ENCODE data around the gene PLCL2.

DNA sequence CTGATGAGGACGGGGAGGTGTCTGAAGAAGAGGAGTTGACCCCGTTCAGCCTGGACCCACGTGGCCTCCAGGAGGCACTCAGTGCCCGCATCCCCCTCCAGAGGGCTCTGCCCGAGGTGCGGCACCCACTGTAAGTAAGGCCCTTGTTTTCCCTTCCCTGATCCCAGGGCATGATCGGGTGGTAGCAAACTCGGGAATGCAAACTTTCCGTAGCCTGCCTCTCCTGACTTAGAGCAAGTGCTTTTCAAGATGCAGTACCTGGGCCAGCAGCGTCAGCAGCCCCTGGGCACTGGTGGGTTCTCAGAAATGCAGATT is 1.0 kb downstream of the GALNT15 start:
- RRBS, 2 experiments: no CpG with 5 or more reads among the region's 10 CpGs

GRCh38 chr3:16307157-16307697 is 42.2 kb downstream of the OXNAD1 start:
- RRBS, 2 experiments: no CpG with 5 or more reads among the region's 5 CpGs

DNA sequence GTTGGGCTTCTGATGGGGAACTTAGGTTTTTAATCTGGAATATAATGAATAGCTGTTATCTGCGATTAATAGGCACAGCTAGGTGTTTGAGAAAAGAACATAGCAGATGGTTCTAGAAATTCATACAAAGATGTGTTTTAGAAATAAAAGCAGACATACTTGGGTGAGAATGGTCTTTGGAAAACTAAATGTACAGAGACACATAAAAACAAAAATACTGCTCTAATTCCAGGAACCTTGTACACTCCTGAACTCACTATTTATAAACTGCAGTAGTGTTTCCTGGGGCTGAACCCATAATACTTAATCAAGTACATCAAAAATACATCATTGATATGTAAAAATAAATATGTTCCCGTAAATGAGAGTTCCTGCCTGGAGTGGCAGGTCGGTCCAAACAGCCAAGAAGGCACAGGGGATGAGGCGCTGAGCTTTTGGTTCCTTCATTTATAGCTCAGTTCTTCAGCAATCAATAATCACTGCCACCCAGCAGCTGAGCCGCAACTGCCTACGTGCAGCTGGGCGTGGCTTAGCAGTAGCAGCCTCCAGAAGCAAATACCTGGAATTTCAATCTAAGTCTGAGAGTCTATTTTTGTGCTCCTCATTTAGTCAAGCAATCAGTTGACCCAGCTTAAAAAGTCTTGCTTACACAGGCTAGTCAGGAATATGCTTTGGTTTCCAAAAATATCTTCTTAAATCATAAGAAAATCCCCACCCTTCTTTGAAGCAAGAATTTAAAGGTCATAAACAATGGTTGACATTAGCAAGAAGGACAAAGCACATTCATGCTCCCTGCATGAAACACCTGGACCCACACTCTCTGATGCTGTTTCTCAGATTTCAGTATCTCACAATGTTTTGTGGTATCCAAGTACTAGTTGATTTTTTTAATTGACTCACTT is 105.7 kb downstream of the OXNAD1 start:
- RRBS, 2 experiments: no CpG with 5 or more reads among the region's 7 CpGs

- RRBS, 2 experiments: no CpG with 5 or more reads among the region's 2 CpGs
Measured at GRCh38 chr3:16439090-16439551, 74.4 kb downstream of the RFTN1 start.

DNA sequence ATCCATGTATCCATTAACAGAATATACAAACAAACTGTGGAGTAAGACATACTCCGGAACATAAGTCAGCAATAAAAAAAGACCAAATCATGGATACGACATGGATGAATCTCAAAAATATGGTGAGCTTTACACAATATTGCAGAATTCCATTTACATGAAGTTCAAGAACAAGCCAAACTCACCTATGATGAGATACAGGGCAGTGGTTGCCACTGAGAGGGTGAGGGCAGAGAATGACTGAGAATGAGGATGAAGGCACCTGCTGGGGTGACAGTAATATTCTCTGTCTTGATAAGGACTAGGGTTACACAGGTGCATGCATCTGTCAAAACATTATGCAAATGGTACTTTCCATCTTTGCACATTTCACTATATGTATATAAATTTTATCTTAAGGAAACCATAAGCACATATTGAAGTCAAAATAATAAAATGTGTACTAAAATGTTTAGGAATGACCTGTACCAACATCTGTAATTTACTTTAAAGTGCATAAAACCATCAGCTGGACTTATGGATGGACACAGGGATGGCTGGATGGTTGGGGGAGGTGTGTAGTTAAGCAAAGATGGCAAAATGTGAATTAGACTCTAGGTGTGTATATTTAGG is 2.5 kb downstream of the RFTN1 start:
- RRBS, 2 experiments: no CpG with 5 or more reads among the region's 2 CpGs

DNA sequence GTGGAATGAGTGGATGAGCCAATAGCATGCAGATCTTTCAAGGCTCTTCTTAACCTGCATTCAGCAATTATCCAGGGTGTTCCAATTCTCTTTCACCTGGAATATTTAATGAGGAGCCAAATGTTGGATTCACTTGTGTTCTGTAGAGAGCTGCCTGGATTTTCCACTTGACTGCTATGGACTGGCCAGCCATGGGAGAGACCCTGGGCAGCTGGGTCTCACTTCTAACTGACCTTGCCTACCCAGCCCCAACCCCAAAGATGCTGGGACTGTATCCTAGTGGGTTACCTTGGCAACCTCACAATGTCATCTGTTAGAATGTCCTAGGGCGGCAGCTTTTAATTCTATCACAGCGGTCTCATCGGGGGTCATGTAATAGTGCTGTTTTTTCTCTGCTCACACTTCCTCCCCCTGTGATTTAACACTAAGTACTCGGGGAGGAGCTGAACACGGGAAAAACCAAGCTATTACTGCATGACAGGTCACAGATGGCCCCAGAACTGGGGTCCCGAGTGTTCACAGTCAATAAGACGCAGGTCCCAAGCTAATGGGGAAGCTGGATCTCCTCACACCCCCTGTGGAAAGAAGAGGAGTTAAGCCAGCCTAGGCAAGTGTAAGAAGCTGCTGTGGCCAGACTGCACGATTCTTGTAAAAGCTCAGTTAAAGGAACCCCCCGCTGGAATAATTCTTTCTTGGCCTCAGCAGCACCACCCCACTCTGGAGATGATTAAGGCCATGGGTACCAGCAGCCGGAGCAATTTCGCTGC is 2.3 kb upstream of the RFTN1 start:
- RRBS, 2 experiments: no CpG with 5 or more reads among the region's 11 CpGs

DNA sequence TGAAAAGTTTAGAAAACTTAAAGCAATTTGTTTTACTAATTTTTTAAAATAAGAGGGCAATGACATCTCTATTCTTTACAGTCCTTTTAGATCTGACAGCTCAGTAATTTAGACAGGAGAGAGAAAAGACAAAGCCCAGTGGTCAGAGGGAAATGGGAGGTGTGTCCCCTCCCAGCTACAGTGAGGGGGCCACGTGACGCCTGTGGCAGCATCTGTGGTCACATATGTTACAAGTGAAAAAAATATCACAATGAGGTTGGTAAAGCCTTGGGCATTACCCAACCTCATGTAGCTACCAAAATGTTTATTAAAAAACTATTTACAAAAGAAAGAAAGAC is 42.9 kb upstream of the PLCL2 start:
- RRBS, 2 experiments: no CpG with 5 or more reads among the region's 2 CpGs

GRCh38 chr3:16884600-16885066 is at the start of gene PLCL2:
Gene PLCL2 (plus strand): TSS chr3:16884955.
- RRBS, 2 experiments: 1 to 2% methylated on average over 16 of the region's 63 CpGs

DNA sequence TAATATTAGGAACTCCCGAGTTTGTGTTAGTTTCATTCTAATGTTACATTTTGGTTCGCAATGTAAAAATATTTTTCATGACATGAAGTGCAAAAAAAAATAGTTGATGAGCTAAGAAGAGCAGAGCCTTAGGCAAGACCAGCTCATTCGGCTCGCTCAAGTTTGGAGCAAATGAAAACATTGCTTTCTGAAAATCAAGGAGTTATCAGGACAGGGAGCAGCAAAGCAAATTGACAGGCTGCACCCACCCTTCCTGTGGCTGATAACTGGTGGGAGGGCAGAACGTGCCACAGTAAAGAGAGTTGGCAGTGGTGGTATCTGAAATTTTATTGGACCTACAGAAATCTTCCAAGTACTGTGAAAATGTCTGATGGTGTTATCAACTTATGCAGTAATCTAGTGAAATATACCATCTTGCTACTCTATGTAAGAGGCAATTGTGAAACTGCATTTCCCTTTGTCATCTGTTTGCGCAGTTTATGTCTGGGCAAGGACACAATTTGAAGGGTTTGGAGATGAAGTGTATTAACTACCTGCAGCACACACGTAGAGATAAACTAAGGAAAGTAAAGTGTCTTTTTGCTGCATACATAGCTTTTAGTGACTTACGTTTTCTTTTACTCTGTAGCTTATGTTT is 1.5 kb downstream of the PLCL2 start:
- RRBS, 2 experiments: no CpG with 5 or more reads among the region's 8 CpGs

- RRBS, 2 experiments: no CpG with 5 or more reads among the region's 4 CpGs
Measured at GRCh38 chr3:17090117-17090645, 205.4 kb downstream of the PLCL2 start.

GRCh38 chr3:17740607-17741277 is 1.7 kb downstream of the TBC1D5 start:
- RRBS, 2 experiments: no CpG with 5 or more reads among the region's 5 CpGs

DNA sequence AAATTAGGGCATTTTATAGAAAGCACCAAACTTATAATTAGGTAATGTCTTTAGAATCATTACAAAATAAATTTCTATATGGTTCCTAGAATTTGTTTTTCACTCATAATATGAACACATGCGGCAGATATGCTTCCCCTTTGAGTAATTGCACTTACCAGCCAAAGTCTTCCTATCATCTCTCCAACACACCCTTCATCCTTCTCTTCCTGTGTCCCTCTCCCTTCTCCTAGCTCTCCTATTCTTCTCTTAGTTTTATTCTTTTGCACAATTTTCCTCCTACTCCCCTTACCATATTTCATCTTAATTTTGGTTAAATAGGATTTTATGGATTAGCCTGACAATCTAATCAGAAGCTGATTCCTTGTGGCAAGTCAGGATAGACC is 84.1 kb downstream of the SATB1 start:
- RRBS, 2 experiments: no CpG with 5 or more reads among the region's 1 CpG

DNA sequence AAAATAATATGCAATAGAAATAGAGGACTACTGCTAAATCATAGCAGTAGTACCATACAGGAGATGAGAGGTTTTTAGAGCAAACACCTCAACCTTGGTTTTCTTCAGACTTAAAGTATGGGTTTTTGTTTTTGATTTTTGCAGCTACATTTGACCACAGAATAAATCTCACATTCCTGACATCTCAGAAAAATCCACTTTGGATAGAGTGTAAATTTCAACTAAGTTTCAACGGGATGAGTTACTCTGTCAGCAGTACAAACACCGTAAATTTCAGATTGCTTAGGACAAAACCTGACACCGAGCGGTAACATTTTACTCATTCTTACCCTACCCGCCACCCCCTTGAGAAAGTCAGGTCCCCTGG is 17.8 kb upstream of the SATB1 start:
- RRBS, 2 experiments: no CpG with 5 or more reads among the region's 5 CpGs

- RRBS, 2 experiments: no CpG with 5 or more reads among the region's 5 CpGs
Measured at GRCh38 chr3:19342453-19342867, 194.2 kb downstream of the KCNH8 start.

- RRBS, 2 experiments: no CpG with 5 or more reads among the region's 5 CpGs
Measured at GRCh38 chr3:19948725-19949411, 2.0 kb downstream of the RAB5A start.

- RRBS, 2 experiments: no CpG with 5 or more reads among the region's 3 CpGs
Measured at GRCh38 chr3:23264566-23265283, 61.6 kb downstream of the UBE2E2 start.

DNA sequence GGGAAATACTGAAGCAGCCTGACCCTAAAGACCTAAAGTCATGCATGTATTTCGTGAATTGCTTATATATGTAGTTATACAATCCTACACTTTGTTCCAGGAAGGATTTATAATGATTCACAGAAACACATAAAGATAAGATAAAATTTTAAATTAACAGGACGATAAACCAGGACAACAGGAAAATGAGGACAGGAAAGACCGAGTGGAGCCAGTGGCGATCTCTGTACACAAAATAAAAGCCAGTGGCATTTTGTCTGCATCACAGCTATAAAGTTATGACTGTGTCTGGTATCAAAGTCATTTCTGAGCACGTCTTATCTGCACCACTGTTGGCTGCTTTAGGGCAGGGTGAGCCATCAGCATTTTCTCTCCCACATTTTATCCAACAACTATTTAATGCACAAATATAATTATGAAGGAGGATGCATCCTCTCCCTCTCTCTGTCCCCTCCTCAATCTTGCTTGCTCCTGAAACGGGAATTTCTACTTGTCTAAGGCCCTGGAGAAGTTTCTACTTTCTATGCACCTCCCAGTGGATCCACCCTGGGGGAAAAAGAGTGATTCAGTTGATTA is 159.5 kb upstream of the UBE2E1 start:
- RRBS, 2 experiments: no CpG with 5 or more reads among the region's 6 CpGs

DNA sequence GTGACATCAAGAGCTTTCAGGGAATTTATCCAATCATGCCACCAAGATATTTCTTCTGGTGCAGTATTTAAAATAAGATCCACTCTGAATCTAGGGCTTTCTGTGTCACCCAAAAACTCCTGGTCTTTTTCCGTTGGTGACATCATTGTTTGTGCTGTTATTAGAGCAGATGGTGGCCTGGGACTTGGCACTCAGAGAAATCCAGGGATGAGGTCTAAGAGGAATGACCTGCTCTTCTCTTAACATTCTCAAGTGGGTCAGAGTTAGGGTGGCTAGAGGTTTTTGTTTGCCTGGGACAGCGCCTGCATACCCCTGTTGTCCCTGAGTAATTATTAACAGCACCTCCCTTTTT is 56.9 kb upstream of the UBE2E1 start:
- RRBS, 2 experiments: no CpG with 5 or more reads among the region's 2 CpGs

DNA sequence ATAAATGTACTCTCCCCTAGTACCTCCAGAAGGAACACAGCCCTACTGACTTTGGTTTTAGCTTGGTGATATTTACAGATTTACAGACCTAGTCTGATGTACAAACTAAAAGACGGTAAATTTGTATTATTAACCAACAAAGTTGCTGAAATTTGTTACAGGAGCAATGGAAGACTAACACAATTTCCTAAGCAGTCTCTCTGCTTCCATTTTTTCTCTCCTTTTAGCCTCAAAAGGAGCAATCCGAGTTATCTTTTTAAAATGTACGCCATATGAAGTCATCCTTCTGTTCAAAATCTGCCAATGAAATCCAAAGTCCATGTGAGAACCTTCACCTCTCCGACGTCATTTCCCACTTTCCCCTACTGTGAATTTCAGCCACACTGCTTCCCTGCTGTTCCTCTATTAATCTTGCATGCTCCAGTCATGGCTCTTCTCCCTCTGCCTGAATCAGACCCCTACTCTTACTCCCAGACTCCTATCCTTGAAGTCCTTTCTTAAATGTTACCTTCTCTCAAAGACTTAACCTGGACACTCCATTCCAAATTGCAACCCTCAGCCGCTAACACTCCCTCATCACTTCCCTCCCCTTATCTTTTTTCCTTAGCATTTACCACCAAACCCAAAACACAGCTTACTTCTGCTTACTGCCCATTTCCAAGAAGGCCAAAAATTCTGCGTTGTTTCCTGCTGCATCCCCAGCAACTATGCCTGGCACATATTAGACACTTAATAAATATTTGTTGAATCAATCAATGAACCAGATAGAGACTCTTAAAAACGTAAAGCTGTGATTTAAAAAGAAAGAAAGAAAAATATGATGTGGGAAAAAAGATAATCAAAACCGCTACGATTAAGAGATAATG is 1.2 kb downstream of the NKIRAS1 start:
- RRBS, 2 experiments: no CpG with 5 or more reads among the region's 10 CpGs

GRCh38 chr3:23946756-23946948 is 1.6 kb downstream of the NR1D2 start:
- RRBS, 2 experiments: no CpG with 5 or more reads among the region's 3 CpGs